Cardiac atrium fibroblast (primary cell): ENCODE data around the genes CCNO and MIER3.

DNA sequence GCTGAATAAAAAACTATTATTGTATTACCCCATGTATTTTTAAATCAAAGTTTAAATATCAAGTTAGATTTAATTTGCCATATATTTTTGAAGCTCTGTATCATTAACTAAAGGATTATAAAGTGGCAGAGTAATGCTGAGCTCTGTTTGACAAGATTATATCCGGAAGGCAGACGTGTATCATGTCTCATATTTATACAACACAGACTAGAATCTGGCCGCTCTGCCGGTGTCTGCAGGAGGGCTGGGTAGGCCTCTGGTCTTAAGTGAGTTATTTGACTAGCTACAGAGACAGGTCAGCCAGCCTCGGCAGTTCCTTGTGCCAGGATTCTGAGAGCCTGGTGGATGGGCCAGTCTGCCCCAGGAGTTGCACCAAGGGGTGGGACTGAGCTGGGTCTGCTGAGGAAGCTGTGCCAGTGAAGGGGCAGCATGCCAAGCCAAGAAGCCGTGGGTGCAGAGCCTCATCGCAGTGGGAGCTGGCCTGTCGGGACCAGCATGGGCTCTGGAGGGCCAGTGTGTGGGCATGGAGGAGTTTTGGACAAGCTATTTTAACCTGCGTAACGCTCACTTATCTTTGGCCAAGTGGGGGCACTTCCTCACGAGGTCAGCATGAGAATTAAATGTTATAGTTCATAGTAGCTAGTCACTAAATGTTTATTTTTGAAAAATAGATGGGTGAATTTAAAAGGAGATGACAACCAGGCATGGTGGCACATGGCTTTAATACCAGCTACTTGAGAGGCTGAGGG is 7.2 kb downstream of the SNX18 start:
- RAMPAGE, long total RNA = no peak

- RAMPAGE, long total RNA = no peak
These were observed 211.0 kb downstream of the ESM1 start for GRCh38 chr5:54774510-54774724.

DNA sequence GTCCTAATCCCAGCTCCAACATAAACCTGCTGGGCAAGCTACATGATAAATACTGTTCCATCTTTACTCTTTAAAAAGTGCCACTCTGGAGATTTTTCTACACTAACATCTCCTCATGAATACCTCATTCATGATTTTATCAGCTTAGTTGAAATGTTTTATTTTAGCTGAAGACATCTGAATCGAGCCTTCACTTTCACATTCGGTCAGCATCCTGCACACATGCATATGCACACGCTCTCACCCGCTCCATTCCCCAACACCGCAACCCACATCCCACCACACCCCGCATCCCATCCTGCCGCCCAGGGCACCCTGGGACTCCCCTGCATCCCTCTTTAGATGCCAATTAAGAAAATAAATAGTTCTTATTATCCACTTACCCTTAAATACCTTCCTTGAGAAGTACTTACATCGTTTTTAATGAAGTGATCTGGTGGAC is 38.0 kb downstream of the GZMK start:
- RAMPAGE, long total RNA = no peak

- RAMPAGE, long total RNA = no peak
These were observed 21.2 kb downstream of the MCIDAS start for GRCh38 chr5:55205865-55206347.

DNA sequence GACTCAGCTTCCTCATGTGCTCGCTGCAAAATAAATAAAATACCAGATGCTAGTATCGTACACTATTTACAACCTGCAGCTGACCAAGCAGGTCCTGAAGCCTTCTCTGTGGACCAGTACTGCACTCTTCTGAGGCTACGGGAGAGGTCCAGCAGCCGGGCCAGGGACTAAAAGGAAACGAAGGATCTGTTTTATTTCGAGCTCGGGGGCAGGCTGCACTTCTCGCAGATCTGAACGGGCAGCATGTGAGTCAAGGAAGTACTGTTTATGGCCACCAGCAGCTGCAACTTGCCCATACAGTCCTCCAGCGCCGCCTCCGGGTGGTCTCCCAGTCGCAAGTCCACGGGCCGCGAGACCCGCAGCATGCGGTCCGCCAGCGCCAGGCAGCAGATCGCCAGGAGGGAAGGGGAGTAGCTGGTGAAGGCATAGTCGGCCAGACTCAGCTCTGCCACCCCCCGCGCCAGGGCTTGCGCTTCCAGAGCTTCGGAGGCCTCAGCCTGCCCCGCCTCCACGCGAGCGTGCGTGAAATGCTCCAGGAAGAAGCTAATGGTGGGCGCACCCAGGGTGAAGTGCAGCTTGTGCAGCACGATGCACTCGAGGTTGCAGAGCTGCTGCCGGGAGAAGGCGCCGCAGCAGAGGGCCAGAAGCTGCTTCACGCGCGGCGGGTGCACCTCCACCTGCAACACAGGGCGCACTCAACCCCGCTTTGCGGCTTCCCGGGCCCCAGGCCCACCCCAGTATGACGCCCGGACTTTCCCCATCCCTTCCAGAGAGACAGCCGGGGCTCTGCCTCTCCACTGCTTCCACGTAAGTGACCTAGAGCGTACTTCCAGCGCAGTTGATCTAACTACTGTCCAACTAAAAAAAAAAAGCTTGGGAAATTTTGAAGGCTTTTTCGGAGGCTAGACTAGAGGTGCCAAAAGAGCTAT is 2.0 kb downstream of the CCNO start:
- RAMPAGE, long total RNA = no peak

DNA sequence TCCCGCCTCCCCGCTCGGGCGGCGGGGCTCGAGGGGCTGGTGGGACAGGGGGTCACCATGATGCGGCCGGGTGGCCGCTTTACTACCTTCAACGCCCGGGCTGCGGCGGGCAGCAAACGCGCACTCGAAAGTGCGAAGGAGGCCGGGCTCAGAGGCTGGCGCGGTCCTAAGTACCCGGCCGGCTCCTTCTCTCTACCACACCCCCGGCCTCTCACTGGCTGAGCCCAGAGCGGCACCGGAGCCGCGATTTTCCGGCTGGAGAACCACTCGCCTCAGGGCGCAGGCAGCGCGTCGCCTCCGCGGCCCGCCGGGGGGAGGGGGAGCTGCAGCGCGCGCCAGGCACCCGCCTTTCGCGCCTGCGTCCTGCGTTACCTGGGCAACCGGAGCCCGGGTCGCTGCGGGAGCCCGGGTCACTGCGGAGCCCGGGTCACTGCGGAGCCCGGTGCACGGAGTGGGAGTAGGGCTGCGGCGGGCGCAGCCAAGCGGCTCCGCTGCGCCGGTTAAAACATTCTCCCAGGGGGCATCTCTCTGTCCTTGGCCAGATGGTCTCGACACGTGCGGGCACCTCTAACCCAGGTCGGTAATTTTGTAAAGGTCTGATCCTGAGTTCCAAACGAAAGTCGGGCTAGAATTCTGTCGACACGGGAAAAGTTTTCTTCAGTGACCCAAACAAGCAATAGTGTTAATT is at the start of gene CCNO:
Gene CCNO, minus strand, starts transcription at position 144 of the 688 bp plus-strand sequence.
- RAMPAGE, long total RNA = no peak

- RAMPAGE, long total RNA = no peak
These were observed 109.0 kb downstream of the PLPP1 start for GRCh38 chr5:55425597-55426304.

DNA sequence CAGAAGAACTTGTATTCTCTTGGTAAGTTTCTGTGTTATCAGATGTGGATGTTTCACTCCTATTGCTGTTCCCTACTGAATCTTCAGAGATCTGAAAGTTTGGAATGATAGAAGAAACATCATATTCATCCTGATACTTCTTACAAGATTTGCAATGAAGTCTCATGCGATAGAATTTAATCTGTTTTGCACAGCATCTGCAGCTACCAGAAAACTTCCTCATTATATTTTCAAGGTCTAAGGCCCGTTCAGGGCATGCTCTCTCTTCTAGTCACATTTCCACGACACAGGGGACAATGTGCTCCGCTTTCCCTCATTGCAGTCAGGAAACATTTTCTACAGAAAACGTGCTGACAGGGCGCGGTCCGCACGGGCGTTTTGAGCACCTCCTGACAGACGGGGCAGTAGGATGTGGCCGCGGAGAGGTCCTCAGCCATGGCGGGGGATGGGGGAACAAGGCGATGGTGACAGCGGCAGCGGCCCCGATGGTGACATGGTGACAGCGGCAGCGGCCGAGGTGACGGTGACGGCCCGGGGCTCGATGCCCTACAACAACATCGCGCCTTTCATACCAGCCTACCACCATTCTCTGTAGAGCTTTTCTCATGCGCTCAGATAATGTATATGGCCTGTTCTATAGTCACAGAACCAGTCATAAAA is 4.2 kb downstream of the PLPP1 start:
- RAMPAGE, long total RNA = no peak

DNA sequence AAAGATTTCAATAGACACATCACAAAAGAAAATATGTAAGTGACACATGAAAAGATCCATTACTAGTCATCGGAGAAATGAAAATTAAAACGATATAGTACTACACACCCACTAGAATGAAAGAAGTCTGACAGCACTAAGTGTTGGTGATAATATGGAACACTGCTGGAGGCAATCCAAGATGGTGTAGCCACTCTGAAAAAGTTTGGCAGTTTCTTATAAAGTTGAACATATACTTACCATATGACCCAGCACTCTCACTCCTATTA is 48.7 kb downstream of the IL6ST start:
- RAMPAGE, long total RNA = no peak

- RAMPAGE, long total RNA = no peak
These were observed 35.7 kb downstream of the IL6ST start for GRCh38 chr5:55959109-55959483.

- RAMPAGE, long total RNA = no peak
These were observed 2.8 kb downstream of the IL6ST start for GRCh38 chr5:55991651-55992720.

- RAMPAGE, long total RNA = no peak
These were observed 64.0 kb upstream of the IL6ST start for GRCh38 chr5:56058747-56059121.

DNA sequence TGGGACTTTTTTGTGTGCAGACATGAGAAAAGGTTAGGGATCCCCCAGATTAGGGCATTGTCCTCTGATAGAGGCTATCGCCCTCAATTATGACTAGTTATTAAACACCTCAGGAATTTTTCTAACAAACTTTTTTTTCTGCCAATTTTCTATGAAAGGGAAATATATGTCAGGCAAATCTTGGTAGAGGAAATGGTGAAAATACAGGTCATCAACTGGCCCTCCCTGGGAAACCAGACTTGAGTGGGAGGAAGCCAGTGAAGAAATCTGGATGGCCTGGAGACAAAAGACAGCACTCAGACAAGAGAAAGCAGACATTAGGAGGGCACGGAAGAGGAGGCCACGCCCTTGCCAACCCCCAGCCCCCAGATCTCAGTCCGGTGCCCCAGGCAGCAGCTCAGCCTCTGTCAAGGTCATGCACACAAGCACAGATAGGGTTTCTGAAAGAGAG is 85.9 kb upstream of the ANKRD55 start:
- RAMPAGE, long total RNA = no peak

DNA sequence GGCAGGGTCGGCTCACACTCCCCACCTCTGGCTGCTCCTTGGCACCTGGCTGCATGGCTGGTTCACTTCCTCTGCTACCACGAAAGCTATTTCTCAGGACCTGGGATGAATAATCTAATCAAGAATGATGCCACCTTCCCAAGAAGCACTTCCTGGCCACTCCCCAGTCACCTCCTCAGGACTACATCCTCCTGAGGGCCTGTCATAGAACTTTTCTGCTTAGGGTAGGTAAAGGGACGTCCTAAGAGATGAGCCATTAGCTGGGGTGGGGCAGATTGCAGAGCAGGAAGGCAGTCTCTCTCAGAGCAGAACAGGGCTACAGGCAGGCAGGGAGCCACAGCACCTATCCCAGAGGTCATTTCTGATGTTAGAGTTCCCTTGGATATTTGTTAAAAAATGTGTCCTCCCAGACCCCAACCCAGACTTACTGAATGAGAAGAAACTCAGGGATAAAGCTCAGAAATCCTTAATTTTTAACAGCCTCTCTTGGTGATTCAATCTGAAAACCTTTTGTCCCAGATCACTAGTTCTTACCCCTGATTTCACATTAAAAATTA is 288.0 kb upstream of the MAP3K1 start:
- RAMPAGE, long total RNA = no peak

DNA sequence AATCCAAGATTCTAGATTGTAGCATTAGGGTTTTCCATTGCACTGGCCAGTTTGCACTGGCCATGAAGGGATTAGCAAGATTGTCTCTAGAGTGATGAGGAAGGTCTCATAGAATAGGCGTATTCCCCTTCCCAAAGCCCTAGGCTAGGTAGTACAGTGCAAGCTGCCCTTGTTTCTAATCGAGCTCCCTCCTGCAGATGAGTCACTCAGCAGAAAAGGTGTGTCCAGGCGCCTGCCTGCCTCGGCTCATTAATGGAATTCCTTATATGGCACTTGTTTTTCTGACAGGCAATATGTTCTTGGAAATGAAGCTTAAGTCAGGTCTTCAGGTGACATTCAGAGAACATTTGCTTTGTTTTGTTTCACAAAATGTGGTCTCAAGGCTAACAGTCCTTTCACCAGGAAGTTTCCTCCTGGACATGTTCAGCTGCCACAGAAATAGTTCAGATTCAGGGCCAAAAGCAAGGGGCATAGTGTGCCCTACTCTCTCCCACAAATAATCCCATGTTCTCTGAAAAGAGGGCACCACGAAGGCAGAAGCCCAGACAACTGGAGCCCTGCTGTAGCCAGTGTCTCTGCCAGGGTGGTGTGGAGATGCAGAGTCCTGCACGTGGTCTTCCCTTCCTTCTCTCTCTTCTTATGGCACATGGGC is 281.2 kb upstream of the MAP3K1 start:
- RAMPAGE, long total RNA = no peak

DNA sequence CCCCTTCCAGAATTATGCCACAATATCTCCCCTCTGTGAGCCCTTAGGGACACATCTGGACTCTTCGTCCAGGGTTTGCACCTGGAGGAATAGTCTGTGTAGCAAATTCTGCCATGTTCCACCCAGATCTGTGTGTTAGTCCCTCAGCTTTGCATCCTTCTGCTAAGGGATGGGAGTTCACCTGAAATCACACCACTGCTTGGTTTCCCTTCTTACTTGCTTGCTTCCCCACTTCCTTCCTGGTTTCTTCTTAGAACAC is 202.7 kb upstream of the MAP3K1 start:
- RAMPAGE, long total RNA = no peak

GRCh38 chr5:56733590-56734079 is 81.7 kb upstream of the MAP3K1 start:
- RAMPAGE, long total RNA = no peak

- RAMPAGE, long total RNA = no peak
These were observed 54.5 kb upstream of the MAP3K1 start for GRCh38 chr5:56760577-56761498.

DNA sequence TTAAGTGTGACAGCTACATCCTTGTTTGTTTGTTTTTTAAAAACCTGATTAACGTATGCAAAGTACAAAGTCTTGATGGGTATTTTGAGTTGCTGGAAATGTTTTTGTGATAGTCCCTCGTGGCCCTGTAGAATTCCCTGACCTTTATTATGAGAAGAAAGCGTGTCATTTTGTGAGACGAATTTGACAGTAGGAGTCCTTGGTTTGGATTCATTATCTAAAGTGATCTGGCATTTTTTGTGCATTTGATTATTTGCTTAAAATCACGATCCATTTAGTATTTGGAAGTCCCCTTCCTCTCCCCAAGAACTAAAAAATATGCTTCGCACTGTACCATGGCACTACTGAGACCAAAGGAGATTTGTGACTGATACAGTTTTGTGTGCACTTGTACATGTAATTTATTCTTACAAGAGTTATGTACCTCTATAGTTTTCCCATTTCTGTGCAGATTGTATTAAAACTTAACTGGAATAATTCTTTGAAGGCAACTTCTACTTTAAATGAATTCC is 1.9 kb downstream of the MAP3K1 start:
- RAMPAGE, long total RNA = no peak

DNA sequence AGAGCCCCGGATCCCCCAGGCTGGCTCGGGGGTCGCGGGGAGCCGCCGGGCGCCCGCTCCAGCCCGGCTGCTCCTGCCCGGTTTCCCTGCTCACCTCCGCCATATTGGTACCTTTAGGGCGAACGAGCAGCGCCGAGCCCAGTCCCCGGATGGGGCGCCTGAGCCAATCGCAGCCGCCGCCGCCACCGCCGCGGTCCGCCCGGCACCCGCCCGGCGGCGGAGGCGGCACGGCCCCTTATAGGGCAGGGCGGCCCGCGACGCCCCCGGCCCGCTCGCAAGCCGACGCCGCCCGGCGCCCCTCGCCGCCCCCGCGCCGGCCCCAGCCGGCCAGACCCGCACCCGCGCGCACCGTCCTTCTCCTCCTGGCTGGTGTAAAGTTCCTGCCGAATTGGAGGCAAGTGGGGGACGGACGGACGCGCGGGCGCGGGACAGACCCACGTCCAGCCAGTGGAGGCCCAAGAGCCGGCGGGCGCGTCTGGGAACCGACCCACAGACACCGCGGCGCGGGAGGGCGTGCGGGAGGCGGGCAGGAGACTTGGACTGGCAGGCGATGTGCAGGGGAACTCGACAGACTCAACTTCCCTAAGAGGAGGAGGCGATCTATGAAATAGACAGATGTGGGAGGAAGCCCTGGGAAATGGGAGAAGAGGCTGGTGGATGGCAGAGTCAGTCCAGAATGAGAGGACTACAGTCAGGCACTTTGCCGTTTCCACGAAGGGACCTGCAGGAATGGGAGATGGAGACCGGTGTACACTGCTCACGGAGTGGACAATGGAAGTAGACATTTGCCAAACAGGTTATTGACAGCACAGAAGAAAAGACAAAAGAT is at the start of gene MIER3:
Gene MIER3, minus strand, starts transcription at position 124 of the 829 bp plus-strand sequence.
- RAMPAGE, long total RNA = no peak